Mesangial cell (primary cell): ENCODE measurements around the genes PJA1, AWAT2, IGBP1, KIF4A and ERCC6L.

GRCh38 chrX:69165353-69165894 is at the start of gene PJA1:
Gene PJA1 (minus strand): TSS chrX:69165453.
- RAMPAGE, long total RNA, result start-site peak on the minus strand at chrX:69165438-69165497, 527 reads

GRCh38 chrX:69503458-69503839 is 677 bp upstream of the NALF2 start:
- RAMPAGE, long total RNA, result no peak

DNA sequence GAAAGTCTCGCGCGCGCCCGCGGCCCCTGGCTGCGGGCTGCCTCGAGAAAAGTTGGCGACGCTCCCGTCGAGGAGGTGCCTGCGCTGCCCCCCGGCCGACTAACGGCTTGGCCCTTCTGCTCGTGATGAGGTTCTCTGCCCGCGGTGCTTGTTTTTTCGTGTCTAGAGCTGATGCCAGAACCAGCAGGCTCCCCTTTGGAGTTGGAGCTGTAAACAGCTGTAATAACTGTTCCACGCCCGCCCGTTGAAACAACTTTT is 936 bp downstream of the EDA start:
- RAMPAGE, long total RNA, result no peak

DNA sequence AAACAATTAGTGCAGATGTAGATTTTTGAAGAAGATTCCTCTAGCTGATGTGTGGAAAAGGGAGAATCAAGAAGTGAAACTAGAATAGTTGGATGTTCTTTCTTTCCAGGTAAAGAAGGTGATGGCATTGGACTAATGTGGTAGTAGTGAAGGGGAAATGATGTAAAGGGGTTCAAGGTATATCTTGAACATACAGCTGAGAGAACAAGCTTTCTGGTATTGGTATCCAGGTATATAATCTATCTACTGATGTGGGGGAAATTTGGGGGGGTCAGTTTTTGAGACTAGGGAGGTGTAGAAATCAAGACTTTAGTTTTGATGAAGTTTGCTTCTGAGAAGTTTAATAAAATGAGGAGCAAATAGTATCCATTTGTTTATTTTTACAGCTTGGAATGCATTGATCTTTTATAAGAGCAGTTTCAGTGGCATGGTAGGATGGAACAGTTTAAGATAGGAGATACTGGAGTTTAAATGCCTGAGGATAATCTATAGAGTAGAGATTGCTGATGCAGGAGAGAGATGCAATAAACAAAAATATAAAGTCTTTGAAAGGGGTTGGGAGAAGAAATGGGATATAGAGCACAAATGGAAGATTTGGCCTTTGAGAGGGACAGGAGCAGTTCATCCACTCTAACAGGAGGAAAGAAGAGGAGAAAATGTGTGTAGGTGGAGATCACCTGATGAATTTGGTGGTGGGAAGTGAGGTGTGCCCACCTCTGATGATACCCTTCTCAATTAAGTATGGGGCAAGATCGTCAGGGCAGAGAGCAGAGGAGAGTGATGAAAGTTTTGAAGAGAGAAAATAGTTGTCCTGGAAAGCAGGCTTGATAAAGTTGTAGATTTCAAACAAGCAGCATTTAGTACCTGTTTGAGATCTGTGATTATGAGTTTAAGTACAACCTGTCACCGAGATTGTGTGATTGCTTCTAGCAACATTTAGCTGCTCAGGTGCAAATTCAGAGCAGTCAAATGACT is 35.6 kb downstream of the EDA start:
- RAMPAGE, long total RNA, result no peak

DNA sequence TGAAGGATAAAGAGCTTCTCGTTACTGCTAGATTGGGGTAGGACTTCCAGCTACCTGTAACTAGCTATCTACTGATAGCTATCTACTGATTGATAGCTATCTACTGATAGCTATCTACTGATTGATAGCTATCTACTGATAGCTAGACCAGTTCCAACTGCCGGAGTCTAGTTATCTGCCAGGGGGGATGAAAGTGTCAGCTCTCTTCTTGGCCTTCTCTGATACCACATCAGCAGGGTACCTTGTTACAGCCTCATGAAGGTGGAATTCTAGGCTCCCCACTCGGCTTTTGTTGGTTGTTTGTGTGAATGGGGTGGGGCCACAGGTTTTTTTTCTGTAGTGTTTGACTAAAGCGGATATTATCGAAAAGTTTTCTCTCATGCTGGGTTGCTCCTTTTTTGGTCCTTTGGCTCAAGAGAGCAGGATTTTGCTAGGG is 59.4 kb downstream of the AWAT2 start:
- RAMPAGE, long total RNA, result no peak

DNA sequence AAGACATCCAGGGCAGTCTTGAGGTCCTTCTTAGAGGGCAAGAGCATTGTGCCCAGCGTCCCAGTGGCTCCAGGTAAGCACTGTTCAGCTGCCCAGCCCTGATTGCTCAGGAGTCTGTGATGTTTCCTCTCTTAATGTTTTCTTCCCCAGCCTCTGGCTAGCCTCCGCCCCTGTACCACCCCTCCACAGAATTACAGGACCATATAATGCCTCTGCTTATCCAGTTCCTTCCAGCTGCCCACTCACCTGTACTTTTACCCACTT is at the start of gene AWAT2:
Gene AWAT2 (minus strand): TSS at position 53 of the 264 bp plus-strand sequence.
- RAMPAGE, long total RNA, result no peak

DNA sequence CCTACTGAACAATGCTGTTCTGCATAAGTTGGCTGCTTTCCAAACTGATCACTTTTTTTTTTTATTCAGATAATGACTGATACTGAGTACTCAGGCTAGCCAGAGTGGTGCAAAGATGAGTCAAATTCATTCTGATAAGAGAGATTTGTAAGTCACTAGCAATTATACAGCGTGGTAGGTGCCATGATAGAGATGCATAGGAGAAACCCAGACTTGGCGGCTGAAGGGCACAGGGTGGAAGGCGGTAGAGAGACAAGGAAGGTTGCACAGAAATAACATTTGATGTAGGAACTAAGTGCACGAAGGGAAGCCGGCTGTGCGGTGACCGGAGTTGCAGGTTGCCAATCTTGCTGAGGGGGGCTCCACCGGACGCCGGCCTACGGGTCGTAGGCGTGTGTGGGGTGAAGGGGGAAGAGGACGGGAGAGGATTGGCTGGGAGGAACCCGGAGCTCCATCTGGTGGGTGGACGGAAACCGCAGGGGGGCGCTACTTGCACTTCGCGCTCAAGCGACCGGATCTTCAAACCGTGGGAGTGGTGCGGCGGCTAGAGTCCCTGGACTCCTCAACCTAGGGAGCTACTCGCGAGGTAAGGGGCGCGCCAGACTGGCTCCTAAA is at the start of gene IGBP1:
Gene IGBP1 (plus strand): TSS at position 493 of the 615 bp plus-strand sequence.
- RAMPAGE, long total RNA, result start-site peak on the plus strand centred at position 462 of the sequence, 147 bp wide, 31 reads

DNA sequence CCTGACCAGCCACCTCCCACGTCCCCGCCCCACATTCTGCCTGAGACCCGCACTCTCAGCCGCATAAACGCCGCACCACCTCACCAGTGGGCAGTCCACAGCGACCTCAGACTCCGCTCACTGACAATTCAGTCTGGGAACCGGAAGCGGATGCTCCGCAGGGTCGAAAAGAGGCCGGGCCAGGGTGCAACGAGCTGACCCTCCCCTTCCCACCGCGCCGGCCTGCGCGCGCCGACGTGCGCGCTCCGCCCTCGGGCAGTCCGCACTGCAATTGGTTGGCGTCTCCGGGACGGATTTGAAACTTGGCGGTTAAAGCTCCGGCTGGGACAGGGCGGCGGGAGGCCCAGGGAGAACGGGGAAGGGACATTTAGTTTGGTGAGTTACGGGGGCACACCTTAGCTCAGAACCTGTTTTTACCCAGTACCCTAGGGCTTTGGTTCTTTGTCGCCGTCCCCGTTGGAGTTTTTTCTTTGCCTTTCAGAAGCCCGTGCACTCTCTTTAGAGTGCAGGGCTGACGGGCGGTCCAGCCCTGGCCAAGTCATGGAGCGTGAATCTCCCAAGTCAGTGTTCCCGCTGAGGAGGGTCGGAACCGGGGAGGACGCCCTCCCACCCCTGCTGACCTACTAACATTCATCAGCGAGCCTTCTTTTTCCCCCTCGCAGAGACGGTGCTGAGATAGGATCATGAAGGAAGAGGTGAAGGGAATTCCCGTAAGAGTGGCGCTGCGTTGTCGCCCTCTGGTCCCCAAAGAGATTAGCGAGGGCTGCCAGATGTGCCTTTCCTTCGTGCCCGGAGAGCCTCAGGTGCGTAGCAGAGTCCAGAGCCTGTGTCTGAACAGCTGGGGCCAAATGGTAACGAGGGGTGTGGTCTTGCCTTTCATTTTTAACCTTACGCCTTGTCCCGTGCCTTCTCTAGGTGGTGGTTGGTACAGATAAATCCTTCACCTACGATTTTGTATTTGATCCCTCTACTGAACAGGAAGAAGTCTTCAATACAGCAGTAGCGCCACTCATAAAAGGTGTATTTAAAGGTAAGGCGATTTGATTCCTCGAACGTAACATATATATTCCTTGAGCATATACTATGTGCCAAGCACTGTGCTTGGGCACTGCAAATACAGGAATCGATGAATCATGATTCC is at the start of gene KIF4A:
Gene KIF4A (plus strand): TSS at position 329 of the 1,141 bp plus-strand sequence.
- RAMPAGE, long total RNA, result start-site peak on the minus strand centred at position 136 of the sequence, 34 bp wide, 570 reads; start-site peak on the plus strand centred at position 331 of the sequence, 14 bp wide, 54 reads

GRCh38 chrX:71053121-71053720 is 14.9 kb downstream of the SNX12 start:
- RAMPAGE, long total RNA, result no peak

GRCh38 chrX:71124088-71124618 is 5.8 kb downstream of the MED12 start:
- RAMPAGE, long total RNA, result no peak

- RAMPAGE, long total RNA, result no peak
Measured at GRCh38 chrX:71143633-71144004, 1.0 kb upstream of the NLGN3 start.

DNA sequence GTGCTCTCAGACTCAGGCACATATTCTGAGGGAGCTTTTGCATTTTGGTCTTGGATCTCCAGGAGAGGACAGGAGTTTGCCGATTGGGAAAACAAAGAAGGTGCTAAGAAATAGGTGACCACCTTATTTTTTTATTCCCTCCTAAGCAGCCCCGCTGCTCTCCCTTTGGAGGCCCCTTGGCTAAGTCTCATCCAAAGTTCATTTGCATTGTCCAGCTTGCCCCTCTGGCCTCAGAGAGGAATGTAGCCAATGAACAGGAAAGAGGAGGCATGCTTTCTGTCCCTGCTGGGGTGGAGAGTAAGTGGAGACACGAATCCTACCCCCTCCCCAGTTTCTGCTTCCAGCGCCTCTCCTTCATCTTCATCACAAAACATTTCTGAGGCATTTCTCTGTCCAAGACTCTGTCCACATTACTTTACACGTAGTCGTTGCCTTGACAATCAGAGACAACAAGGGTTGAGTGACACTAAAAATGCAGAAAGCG is 38.7 kb downstream of the NLGN3 start:
- RAMPAGE, long total RNA, result no peak

- RAMPAGE, long total RNA, result no peak
Measured at GRCh38 chrX:71216148-71217107, 6.6 kb upstream of the GJB1 start.

DNA sequence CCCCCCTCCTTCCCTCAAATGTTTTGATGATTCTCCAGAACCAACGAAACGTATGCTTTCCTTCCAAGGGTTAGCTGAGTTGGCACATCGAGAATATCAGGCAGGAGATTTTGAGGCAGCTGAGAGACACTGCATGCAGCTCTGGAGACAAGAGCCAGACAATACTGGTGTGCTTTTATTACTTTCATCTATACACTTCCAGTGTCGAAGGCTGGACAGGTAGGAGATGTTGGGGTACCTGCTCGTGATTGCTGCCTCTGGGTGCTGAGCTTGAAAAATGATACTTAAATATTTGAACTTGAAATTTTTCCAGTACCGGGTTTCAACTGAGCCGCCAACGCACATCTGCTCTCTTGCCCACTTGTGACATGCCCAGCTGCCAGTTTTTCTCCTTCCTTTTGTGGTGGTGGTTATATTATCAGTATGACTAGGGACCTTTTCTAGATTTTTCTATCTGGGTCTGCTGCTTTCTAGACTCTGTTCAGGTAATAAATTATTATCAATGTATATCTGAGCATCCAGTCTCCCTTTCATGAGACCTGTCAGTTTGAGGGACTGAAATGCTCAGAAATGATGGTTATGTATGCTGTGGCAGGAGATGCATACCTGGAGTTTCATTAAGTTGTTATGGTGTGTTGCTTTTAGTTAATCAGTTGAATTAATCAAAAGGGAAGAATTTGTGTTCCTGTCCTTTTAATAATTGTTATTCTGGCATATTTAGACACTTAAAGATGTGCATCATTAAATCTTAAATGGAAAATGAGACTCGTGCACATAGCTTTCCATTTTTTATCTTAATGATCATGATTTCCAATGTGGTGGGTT is 3.4 kb downstream of the OGT start:
- RAMPAGE, long total RNA, result no peak

GRCh38 chrX:71603846-71604534 is 14.3 kb downstream of the CXCR3 start:
- RAMPAGE, long total RNA, result no peak

DNA sequence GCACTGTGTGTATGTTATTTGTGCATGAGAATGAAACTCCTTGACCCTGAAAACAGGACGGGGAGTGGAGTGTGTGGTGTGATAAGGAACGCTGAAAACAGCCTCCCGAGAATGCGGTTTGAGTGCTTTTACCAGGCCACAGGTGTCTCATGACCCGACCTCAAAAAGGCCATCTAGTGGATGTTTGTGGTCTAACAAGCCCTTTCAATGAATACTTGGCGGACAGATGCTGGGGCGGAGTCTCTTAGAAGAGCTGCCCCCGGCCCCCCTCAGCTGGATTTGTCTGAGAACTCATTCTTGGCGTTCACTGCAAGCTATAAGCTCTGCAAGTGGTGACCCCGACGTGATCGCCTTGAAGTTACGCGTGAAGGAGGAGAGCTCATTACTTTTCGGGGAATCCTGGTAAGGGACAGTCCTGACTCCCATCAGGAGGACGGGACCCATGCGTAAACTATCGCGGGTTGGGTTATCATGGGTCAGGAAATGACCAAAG is 21.1 kb downstream of the CXorf49 start:
- RAMPAGE, long total RNA, result no peak

DNA sequence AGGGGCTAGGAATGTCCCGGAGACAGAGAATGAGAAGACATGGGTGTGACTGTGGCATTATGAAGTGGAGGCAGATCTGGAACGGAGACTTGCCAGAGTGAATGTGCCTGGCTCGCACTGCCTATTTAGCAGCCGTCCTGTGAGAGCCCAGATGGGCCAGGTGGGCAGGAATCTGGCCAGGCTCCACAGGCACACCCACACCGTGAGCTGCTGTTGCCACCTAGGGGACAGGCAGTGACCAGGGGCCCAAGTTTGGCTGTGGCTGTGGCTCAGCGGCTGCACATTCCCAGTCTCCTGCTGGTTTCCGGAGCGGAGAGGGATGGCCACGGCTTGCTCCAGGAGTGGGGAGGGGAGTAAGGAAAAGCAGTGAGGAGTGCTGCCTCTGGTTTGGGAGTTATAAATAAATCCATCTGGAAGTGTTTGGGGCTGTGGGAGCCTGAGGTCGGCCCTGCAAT is 93.5 kb downstream of the NHSL2 start:
- RAMPAGE, long total RNA, result no peak

DNA sequence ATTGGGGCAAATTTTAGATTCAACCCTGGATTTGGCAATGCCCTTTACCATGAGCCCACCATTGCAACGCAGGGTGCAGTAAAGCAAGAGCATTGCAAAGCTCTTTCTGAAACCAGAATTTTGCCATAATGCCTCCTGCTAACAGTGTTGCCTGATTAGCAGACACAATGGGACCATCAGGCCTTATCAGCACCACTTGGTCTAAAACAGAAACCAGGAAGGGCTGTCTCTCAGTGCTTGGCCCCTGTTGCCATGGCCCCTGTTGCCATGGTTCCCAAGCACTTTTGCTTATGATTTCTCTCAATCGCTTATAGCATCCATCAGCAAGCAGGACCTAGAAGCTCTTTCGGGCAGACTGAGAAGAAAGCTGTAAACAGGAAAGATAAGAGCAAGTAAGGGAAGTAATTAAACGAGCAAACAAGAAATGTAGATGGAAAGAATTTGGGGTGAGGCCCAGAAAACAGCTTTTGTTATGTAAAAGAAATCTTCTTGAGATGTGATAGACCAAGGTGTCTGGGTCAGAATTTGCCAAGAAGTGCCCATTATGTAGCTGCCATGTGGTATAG is 86.6 kb upstream of the PIN4 start:
- RAMPAGE, long total RNA, result no peak

DNA sequence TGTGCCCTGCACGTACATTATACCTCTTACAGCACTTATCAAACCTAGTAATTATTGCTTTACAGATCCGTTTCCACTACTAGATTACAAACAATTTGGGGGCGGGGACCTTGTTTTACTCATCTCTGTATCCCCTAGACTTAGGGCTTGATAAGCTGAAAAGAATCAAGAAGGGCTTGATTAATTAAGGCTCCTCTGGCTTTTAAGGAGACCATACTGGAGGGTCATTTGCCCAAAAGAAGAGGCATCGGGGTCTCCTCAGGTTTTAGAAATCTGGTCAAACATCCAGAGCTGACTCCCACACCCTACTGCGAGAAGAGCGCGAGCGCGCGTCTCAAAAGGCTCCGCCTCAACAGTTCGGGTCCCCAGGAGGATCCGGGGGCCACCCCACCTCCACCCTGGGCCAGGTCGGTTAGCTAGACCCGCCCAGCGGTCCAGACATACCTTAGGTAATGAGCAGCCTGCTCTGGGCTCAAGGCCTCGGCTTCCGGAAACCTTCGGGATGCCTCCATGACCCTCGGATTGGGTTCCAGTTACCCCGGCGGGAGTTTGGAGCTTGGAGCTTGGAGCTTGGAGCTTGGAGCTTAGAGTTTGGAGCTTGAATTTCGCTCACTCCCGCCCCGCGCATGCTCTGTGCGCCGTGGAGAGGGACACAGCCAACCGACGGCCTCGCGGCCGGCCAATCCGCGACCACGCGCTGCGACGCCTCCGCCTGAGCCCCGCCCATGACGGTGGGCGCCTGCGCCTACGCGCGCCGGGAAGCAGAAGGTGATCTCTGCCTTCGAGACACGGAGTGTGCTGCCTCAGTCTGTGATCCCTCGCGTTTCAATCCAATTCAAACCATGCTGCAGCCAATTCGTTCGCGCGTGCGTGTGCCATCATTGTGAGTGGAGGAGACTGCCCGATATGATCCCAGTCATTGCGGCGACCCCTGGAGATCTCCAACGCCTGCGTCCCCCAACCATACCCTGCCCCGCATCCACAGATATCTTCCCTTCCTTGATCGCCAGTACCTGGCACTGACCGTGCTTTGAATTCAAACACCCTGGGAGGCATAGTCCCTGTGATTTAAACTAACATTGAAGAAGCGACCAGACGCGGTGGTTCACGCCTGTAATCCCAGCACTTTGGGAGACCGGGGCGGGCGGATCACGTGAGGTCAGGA is at the start of gene ERCC6L:
Gene ERCC6L (minus strand): TSS at position 628 of the 1,165 bp plus-strand sequence.
- RAMPAGE, long total RNA, result start-site peak on the minus strand centred at position 630 of the sequence, 26 bp wide, 89 reads

DNA sequence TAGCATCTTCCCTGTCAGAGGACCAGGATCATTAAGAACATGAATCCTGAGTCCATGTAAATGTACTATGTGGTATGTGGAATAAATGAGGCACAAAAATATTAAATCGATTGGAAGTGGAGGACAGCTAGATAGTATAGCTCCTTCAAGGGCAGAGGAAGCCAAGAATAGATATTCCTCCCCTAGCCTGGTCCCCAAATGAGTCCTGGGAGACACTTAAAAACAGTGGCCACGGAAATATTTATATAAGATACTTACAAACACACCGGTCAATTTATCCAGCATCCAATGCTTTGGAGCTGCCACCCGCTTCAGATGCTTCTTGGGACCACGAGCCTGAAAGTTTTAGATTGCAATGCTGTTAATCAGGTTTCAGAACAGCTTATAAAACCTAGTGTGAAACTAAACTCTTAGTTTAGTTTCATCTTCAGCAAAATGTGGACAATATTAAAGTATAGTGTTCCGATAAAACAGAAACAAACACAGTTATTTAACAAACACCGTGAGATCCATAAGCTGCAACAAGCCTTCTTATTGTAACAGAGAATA is 1.1 kb downstream of the RPS4X start:
- RAMPAGE, long total RNA, result no peak